Thoracic aorta endothelial cell (primary cell): ENCODE results near the genes RSPH3, MAS1 and LPA.

GRCh38 chr6:158789190-158789905 lies 29.8 kb downstream of the EZR start:
- CAGE, long polyA plus RNA: no peak

GRCh38 chr6:158868972-158869562 lies 49.9 kb upstream of the EZR start:
- CAGE, long polyA plus RNA: no peak

- CAGE, long polyA plus RNA: no peak
Observed at GRCh38 chr6:158999143-158999377, 942 bp downstream of the RSPH3 start.

- CAGE, long polyA plus RNA: no peak
Observed at GRCh38 chr6:158999378-159000378, at the start of gene RSPH3. RSPH3 (minus strand) TSS chr6:159000202.

DNA sequence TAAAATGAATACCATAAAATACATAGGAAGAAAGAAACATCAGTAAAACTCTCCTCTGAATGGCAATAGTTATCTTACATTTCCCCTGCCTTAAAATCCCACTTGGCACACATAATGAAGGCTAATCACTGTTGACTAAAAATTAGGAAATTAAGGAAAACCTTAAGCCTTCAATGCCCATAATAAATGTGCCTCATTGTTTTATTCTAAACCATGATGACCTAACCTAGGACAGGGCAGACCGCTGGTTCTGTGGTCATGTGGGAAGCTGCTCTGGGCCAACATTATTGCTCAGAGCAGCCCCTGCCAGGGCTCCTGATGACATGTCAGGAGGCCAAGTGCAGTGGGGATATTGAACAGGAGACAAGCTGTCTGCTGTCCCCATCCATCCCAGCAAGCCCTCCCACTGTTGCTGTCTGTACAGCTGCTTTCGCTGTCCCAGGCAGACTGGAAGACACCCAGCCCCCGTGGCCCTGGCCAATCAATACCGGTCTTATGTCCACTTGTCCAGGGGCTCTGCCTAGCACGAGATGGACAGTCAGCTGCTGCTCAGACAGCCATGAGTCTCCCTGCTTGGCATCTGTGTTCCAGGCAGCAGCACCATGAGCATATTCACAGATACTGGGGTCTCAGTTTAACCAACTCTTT lies 43.3 kb upstream of the FNDC1 start:
- CAGE, long polyA plus RNA: no peak

DNA sequence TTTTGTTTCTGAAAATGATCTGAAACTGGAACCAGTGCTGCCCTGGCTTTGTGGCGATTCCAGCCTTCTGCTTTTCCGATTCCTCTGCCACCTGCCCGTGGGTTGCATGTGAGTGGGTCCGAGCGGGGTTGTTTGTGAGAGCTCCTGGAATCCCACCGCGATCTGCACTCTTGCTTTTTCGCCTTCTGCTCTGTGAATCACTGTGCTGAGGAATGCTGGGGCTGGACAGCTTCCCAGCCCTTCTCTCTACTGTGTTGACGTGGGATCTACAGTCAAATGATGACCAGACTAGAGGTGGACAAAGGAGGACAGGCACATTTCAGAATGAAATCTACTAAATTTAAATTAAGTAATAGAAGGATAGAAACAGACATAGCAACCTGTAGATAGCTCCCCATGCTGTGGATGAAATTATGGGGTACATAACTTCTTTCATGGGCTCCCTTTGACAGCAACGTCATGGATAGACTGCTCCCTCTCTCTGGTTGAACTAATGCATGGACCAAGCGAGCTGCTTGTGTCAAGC lies 1.8 kb downstream of the FNDC1 start:
- CAGE, long polyA plus RNA: no peak

GRCh38 chr6:159304457-159304820 lies 135.2 kb downstream of the FNDC1 start:
- CAGE, long polyA plus RNA: no peak

DNA sequence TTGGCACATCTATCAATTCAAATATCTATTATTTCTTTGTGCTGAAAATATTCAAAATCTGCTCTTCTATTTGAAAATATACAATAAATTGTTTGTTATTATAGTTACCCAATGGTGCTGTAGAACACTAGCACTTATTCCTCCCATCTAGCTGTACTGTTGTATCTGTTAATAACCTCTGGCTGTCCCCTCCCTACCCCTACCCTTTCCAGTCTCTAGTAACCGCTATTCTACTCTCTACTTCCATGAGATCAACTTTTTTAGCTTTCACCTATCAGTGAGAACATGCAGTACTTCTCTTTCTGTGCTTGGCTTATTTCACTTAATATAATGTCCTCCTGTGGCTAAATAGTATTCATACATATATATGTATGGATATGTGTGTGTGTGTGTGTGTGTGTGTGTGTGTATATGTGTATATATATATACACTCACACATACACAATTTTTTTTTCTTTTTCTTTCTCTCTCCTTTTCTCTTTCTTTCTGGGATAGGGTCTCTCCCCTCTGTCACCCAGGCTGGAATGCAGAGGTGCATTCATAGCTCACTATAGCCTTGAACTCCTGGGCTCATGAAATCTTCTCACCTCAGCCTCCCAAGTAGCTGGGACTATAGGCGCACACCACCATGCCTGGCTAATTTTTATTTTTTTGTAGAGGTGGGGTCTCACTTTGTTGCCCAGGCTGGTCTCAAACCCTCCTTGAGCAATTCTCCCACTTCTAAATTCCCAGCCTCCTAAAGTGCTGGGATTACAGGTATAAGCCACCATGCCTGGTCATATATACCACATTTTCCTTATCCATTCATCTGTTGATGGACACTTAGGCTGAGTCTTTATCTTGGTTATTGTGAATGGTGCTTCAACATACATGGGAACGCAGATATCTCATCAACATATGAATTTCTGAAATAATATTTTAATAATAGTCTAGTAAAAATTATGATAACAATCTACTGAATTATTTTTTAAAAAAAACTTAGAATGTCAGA lies 9.5 kb upstream of the WTAP start:
- CAGE, long polyA plus RNA: no peak

DNA sequence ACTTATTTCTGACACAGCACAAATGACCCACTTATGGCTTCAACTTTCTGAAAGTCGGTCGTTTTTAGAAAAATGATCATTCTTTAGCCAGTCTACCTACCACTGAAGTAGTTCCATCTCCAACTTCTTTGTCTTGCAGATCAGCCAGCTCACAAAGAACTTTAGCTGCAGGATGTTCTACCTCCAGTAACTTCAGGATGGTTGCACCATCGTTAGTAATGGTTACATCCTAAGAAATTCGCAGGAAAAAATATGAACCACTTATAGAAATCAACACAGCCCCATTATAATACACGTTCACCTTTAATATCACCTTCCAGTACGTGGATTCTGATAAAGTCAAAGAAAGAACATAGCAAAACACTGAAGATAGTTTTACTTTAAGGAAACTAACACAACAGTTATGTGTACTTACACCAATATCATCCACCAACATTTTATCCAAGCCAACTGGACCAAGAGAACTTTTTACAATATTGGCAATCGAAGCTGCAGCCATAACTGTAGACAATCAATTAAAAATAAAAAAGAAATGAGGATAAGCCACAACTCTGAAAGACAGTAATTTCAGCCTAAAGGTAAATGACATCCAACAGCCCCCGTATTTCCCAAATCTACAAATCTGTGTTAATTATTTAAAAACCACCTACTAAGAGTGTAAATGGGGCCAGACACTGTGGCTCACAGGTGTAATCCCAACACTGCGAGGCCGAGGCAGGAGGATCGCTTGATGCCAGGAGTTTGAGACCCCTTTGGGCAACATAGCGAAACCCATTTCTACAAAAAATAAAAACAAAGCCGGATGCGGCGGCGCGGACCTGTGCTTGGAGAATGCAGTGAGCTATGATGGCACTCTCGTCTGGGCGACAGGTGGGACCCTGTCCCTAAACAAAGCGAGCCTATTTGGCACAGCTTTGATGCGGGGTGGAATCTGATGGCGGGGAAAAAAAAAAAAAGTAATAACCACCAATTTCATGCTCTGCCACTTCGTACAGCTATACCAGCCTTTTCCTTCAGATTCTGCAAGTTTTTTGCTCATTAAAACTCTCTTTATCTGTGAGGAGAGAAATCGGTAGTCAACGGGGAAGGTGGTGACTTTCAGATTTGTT lies 1.4 kb downstream of the TCP1 start:
- CAGE, long polyA plus RNA: no peak

DNA sequence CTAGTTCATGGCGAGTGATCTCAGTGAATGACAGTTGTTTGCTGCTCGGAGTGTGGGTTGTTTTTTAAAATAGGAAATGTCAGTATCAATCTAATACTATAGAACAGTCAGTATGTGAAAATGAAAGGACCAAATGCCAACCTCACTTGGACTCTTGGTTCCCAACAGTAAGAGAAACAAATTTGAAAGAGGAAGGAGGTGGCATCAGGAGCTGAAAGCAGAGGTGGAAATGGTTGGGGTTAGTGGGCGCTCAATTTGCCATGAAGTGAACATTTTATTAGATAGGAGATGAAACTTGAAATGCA lies 1.6 kb upstream of the PNLDC1 start:
- CAGE, long polyA plus RNA: no peak

DNA sequence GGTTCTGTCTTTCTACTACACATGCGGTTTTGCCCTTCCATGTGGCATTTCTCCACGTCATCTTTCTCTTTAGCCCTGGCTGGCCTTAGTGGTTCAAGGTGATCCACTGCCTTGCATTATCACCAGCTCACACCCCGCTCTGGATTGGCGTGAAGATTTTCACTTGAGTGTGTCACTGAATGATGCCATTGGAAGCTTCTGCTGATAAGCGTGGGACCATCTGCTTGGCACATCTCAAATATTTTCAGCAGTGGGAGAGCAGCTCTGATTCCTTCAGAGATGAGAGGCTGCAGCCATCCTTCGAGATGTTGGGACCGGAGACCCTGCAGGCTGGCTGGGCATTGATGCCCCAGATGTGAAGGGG lies at the start of gene MAS1:
Gene MAS1 (plus strand): TSS at position 267 of the 364 bp plus-strand sequence.
- CAGE, long polyA plus RNA: no peak

DNA sequence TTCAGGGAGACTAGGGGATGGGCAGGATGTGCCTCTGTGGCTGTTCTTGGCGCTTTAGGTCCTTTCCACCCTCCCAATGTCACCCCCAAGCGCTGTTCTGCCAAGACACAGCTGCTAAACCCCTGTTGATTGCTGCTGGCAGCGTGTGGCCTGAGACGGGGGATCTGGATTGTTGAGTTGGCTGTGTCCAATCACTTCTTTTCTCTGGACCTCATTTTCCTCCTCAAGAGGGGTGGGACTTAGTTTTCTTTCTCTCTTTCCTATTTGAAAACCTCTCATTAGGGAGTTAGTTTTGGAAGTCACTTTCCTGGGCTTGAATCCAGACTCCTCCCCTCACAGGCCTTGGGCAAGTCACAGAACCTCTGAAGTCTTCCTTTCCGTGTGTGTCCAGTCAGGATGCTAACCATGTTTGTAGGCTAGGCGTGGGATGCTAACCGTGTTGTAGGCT lies 8.5 kb downstream of the IGF2R start:
- CAGE, long polyA plus RNA: no peak

DNA sequence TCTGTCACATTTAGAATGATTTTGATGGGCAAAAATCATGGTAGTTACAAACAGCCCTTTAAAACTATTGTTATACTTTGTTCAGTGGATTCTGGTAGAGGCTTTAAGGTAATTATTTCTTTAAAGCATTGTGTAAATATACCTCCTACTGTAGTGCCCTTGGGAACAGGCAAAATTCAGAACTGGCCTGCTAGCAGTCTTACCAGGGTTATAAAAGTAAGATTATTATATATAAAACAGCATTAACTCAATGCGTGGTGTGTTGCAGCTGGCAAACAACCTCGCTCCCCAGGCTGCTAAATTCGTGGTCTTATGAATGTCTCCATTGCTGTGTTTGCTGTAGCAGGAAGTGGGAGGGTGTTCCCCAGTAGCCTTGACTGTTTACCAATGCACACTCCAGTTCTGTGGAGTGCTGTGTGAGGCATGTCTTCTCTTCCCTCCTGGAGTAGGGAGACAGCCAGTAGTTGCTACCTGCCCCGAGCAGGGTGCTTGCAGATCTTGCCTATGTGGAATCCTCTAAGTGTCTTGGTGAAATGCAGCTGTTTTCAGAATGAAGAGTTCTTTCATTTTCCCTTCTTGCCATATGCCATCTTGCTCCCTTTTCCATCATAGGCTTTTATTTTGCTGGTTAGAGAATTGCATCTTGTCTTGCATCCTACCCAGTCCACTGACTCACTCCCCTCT lies 45.3 kb downstream of the IGF2R start:
- CAGE, long polyA plus RNA: no peak

DNA sequence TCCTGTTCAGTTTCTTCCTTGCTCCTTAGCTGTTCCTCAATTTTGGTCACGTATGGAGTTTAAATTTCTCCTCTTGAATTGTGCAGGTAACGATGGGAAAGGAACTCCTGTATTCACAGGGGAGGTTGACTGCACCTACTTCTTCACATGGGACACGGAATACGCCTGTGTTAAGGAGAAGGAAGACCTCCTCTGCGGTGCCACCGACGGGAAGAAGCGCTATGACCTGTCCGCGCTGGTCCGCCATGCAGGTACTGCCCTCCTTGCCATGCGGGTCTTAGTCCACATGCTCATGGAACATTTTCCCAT lies 71.5 kb downstream of the IGF2R start:
- CAGE, long polyA plus RNA: no peak

DNA sequence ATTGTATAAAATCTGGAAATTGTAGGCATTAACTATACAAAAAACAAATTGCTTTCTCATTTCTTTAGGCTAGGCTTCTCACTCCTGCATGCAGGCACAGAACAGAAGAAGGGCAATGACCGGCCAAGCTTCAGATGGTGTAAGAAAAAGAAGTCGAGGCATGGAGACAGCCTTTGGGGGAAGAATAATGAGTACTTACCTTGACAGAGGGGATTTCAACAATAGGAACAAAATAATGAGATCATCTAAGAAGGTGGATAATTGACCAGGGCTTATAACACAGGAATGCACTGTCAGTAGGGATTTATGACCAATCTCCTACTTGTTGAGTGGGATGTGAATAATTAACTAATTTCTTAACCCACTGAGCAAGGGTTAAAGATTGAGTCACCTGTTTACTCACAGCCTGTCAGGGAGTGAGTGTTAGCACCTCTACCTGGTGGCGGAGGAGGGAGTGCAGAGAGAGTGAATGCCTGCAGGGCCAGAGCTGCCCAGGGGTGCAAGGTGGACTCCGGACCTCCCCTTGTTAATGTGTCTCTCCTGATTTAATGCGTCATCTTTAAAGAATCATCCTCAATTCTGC lies 4.0 kb downstream of the SLC22A2 start:
- CAGE, long polyA plus RNA: no peak

DNA sequence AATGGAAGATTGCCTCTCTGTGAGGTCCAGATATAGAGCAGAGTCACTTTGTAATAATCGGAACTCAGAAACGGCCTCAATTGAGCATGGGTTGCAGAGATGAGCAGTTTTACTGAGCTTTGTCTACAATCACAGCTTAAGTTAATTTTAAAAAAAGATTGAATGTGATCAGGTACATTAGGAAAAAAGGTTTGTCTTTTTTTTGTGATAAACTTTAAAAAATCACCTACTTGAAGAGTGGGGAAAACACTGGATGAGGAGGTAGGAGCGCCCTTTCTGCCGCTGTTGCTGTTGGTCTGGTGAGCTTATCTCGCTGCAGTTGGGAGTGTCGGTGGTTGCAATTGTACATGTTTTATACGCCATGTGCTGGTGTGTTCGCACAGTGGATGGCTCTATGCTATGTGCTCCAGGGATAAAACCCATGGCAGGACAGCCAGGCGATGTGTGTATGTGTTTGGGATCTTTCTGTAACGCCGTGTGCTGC lies 1.5 kb downstream of the SLC22A3 start:
- CAGE, long polyA plus RNA: no peak

- CAGE, long polyA plus RNA: no peak
Observed at GRCh38 chr6:160444905-160445616, 96.9 kb downstream of the SLC22A3 start.

- CAGE, long polyA plus RNA: no peak
Observed at GRCh38 chr6:160664155-160664656, at the start of gene LPA. LPA (minus strand) TSS chr6:160664275.

DNA sequence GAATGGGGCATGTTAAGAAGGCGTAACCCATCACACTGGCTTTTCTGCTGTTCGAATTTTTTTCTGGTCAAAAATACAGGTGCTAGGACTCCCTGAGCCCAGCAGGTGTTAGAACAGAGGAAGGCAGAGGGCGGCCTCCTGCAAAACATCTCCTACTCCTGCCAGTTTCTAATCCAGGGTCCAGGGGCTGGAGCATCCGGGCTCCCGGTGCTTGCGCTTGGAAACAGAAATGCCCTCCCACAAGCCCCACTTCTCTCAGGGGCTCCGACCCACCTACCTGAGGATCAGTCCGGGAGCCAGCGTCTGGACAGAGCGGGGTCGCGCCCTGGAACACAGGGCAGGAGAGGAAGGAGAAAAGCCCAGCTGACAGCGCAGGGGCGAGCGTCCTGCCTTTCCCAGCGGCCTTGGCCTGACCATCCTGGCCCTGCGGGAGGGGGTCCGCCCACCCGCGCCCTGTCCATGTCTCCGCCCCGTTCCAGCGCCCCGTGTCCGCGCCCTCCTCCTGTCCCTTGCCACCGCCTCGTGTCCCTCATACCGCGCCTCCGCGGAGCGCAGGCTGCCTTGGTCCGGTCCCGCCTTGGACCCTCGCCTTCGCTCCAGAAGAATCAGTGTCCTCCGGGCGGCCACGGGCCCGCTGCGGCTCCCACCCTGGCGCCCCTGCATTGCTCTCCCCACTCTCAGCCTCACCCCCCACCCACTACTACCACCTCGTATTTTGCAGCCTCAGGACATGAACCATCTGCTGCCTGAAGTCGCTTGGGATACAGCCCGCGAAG lies 14.9 kb upstream of the LPA start:
- CAGE, long polyA plus RNA: no peak

DNA sequence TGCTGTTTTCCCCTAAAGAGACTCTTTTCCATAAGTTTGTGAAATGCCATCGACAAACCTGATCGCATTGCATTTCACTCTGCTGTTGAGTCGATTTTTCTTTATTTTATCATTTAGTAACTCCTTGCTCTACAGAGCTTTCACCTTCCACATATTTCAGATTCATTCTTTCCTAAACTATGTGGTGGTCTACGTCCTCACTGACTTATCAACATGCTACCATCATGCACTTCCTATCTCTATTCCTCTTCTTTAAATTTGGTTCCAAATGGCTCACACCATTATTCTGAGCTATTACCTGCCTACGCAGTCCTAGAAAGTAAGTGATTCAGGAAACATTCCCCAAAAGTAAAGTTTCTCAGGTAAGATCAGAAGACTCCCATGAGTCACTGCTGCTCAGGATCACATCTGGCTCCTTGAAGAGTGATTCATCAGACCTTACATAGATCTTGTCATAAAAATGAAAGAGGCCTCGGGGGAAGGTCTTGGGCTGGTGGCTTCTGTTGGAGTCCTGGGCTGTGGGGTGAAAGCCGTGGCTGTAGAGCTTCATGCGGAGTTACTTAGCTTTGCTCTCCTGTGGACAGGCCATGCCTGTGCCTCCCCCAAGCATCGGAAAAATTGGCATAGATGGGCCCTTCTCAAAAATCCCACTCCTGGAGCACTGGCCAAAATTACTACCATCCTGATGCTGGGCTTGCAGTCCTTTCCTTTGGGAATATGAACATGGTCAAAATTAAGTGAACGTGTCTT lies 35.8 kb downstream of the PLG start:
- CAGE, long polyA plus RNA: no peak